ENCODE measurements around the genes SLC25A1, TBX1, TXNRD2, DGCR8 and ZDHHC8.

DNA sequence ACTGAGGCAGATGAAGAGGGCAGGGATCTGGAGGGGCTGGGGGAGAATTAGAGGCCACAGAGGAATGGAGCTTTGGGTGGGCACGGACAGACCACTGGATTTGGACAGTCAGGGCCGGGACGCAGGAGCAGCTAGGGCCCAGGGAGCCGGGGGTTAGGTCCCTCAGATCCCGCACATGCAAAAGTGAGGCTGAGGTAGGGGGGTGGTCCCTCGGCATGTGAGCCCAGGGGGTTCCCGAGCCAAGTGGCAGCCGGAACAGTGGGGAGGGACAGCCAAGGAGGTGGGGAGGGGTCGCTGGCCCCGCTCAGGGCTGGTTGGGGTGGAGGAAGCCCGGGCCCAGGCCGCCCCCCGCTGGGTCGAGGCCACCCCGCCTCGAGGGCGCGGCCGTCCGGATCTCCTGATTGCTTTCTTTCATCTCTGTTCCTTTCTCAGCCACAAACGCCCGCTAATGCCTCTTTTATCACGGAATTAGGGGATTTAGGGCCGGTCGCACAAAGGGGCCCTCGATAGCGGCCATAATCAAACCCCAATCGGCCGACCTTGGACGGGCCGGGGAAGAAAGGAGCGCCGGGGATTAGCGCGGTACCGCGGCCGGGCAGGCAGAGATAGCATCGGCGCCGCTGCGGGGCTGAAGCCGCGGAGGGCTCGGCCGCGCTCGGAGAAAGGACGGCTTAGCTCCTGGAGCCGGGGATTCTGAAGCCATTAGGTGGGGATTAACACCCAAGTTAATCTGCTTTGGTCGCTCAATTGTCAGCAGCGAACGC is 9.2 kb downstream of the SLC25A1 start:
- RRBS, 2 experiments = 9 to 43% methylated on average over 26 to 33 of the region's 53 CpGs

DNA sequence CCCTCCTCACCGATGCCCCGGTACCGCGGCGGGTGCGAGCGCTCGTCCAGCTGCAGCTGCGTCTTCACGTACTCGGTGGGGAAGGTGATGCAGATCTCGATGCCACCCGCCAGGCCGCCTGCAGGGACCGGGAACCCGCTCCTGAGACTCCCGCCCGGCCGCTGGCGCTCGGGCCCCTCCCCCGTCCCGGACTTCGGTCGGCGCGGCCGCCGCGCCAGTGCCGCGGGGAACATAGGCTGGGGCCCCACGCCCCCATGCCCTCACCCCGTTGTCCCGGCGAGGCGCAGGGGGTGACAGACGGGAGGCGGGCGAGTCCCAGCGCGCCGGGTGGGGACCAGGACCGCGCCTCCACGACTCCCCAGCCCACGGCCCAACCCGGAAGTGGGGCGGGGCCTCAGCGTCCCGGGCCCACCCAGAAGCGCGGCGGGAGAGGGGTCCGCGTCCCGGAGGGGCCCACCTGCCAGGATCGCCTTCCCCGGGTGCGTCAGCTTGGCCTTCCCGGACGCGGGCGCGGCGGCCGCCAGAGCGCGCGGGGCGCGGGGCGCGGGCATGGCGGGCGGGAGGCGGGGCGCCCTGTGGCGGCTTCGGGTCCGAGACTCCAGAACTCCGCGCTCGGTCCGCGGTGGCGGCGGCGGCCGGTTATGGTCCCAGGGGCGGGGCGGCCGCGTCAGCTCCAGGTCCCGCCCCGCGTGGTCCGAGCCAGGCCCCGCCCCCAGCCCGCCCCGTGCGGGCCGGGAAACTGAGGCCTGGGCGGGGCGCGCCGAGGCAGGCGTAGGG is at the start of gene SLC25A1:
Gene SLC25A1, minus strand, starts transcription at position 614 of the 777 bp plus-strand sequence.
- RRBS, 2 experiments = under 1% methylated on average over 32 to 49 of the region's 108 CpGs

- RRBS, 2 experiments = 1 to 2% methylated on average over 7 of the region's 56 CpGs
Measured at GRCh38 chr22:19178900-19179788, 608 bp upstream of the SLC25A1 start.

- RRBS, 2 experiments = no CpG with 5 or more reads among the region's 6 CpGs
Measured at GRCh38 chr22:19217760-19218489, 39.4 kb upstream of the SLC25A1 start.

DNA sequence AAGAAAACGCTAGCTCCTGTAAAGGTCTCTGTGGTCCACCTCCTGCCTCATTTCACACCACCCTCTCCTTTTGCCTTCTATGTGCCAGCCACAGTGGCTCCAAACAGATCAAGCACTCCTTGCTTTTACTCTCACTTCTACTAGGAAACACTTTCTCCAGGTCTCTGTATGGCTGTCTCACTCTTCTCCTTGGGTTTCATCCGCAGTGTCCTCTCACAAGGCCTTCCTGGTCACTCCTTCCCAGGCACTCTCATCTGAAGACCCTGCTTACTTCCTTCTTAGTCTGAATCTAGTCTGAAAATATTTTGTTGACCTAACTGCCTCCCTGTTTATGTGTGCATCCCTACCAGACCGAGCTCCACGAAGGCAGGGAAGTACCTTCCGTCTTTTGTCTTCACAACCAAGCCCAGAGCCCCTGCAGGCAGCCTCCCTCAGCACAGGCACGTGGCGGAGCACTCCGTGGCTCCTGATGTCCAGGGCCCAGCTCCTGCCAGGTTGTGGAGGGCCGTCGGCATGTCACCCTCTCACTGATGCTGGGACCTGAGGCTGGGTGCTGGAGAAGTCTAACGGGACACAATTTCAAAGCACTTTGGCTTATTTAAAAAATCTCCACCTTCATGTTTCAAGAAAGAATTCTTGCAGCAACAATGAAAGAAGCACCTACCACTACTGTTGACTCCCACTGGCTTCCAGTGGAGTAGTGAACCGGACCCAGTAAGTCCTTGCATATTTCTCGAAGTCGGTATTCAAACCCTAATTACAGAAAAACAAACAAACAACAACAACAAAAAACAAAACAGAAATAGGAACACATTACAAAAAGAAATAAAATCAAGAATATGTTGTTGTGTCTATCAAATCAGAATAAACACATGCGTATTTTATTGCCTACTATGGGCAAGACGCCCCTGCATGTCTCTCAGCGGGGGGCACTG is 59.4 kb upstream of the CLTCL1 start:
- RRBS, 2 experiments = no CpG with 5 or more reads among the region's 17 CpGs

GRCh38 chr22:19422621-19423099 is 8.9 kb downstream of the HIRA start:
- RRBS, 2 experiments = no CpG with 5 or more reads among the region's 5 CpGs

DNA sequence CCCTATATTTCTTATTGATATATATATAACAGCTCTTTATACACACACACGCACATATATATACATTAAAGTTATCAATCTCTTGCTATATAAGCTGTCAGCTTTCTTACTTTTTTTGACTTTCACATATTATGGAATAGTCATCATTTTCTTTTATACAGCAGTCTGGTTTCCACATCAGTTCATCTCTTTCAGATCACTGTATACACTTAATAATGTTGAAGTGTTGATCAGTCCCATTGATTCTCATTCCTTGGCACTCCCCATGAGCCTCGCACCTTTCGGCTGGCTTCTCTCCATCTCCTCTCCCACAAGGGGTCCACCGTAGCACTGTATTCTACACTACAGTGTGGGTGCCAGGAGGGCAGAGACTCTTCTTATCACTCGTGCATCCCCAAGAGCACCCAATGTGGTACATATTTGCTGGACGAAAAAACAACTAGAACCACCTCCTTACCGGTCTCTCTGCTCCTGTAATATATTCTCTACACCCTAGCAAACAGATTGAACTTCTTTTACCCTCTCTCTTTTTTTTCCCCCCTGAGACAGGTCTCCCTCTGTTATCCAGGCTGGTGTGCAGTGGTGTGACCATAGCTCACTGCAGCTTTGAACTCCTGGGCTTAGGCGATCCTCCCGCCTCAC is 1.2 kb downstream of the C22orf39 start:
- RRBS, 2 experiments = no CpG with 5 or more reads among the region's 9 CpGs

GRCh38 chr22:19521055-19521471 is 3.1 kb downstream of the CLDN5 start:
- RRBS, 2 experiments = no CpG with 5 or more reads among the region's 9 CpGs

DNA sequence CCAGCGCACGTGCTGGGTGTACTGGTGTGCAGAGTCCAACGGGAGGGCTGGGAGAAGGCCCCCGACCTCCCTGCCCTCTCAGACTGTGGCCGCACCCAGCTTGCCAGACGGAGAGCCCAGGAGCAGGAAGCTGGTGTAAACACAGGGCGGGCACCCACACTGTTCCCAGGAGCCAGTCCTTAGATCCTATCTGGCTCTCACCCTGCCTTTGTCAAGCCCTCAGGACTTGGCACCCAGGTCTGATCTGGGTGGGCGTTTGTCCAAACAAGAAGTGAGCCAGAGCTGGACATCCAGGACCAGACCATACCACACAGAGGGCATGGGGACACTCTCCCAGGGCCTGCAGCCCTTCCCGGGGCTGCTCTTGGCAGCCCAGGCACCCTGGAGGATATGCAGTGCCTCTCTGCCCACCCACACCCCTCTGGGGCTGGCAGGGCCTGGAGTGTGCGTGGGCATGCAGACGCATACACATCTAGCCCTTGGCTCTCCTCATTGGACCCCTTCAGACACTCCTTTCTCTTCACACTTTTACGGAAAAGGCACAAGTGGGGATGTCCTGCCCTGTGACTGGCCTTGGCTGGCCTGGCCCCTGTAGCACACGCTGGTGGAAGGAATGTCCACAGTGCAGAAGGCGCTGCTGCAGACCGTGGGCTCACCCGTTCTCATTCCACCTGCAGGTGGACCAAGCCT is 20.0 kb upstream of the CLDN5 start:
- RRBS, 2 experiments = no CpG with 5 or more reads among the region's 16 CpGs

DNA sequence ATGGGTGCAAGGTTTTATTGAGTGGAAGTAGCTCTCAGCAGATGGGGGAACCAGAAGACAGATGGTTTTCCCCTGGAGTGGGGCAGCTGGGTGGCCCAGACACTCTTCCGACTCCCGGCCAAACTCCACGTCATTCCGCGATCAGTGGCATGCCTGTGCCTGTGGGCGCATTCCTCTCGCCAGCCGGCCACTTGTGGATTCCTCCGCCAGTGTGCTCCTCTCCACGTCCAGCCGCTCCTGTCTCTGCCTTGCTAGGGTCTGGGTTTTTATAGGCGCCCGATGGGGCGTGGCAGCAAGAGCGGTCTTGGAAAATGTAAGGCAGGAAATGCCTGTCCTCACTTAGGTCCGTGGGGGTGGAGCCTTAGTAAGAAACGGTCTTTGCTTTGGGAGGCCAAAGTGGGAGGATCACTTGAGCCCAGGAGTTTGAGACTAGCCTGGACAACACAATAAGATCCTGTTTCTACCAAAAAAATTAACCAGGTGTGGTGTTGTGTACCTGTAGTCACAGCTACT is 81.6 kb upstream of the SEPTIN5 start:
- RRBS, 2 experiments = no CpG with 5 or more reads among the region's 17 CpGs

DNA sequence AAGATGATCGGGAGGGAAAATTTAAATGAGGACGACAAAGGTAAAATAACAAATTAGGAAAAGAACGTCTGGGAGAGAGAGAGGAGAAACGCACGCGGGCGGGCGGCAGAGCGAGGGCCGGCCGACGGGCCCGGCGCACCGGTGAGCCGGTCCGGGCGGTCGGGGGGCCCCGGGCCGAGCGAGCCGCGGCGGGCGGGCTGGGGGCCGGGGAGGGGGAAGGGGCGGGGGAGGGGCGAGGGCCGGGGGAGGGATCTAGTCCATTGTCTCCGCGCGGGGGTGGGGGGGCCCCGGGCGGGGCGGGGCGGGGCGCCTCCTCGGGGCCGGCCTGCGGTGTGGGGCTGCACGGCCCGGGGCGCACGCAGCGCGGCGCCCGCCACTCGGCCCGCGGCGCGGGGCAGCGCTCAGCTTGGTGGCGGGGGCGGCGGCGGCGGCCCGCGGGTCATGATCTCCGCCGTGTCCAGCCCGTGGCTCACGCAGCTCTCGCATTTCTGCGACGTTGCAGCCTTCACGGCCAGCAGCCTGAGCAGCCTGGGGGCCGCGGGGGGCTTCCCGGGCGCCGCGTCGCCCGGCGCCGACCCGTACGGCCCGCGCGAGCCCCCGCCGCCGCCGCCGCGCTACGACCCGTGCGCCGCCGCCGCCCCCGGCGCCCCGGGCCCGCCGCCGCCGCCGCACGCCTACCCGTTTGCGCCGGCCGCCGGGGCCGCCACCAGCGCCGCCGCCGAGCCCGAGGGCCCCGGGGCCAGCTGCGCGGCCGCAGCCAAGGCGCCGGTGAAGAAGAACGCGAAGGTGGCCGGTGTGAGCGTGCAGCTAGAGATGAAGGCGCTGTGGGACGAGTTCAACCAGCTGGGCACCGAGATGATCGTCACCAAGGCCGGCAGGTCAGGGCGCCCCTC is at the start of gene TBX1:
Gene TBX1, plus strand, starts transcription at position 376 of the 893 bp plus-strand sequence.
- RRBS, 2 experiments = 1 to 2% methylated on average over 51 to 52 of the region's 133 CpGs

DNA sequence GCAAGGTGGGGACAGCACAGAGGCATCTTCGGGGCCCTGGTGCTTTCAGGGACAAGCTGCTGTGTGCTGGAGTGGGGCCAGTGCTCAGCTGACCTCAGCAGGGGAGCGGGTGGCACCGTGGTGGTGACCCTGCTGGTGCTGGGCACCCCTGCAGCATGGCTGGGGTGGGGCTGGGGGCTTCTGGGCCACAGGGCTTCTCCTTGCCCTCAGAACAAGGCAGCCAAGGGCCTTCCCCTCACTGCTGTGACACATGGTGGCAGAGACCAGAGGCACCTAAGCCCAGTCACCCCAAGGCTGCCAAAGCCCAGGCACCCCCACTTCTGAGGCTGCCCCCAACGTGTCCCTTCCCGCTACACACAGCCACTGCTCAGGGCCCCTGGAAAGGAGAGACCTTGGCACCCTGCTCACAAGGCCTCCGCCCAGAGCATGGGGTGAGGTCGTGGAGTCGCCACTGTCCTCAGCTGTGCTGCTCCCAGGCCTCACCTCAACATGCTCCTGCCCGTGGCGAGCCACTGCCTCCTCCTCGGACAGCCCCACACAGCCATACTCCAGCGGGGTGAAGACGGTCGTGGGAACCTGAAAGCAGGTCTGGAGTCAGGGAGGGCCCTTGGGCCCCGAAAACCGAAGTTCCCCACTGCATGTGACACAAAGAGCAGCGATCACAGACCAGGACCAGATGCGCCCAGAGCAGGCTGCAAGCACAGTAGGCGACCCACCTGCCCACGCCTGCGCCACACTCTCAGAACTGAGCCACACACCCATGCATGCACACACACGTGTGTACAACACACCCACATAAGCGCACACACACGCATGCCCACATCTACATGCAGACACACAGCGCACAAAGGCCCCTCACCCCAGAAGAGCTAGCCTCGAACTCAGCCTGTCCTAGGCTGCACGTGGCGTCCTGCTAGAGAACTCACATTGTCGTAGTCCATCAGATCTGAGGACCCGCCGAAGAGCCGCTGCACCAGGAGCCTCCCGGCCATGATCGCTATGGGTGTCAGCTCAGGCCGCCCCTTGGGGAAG is 25.3 kb upstream of the GNB1L start:
- RRBS, 2 experiments = 50 to 79% methylated on average over 3 of the region's 35 CpGs

GRCh38 chr22:19941609-19942151 is at the start of gene TXNRD2:
Gene TXNRD2 (minus strand): TSS chr22:19941818.
- RRBS, 2 experiments = 1 to 2% methylated on average over 25 to 30 of the region's 57 CpGs

DNA sequence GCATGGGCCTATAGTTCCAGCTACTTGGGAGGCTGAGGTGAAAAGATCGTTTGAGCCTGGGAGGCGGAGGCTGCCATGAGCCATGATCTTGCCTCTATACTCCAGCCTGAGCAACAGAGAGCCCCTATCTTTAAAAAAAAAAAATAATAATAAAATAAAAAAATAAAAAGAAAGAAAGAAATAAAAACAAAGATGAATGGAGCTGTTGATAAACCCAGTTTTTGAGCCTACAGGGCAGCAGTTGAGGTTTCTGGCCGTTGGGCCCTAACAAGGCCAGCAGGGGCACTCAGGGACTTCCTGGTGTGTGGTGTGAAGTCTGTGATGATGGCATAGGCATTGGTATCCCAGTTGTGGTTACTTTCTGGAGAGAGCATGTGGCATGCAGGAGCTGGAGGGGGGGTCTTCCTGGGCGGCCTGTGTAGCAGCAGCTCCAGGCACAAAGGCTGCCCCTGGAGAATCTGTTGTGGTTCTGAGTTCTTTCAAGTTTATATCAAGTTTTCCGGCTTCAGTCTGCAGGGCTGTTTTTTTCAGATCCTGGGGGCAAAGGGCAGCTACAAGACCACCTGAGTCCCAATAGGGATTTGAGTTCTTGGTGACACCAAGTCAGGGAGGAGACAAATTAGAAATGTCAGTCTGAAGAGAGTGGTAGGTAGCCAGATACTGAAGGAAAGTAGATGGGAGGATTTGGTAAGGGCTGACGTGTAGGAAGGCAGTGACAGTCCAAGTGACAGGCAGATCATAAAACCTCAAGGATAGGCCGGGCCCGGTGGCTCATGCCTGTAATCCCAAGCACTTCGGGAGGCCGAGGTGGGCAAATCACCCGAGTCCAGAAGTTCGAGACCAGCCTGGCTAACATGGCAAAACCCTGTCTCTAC is 2.1 kb upstream of the TXNRD2 start:
- RRBS, 2 experiments = no CpG with 5 or more reads among the region's 12 CpGs

DNA sequence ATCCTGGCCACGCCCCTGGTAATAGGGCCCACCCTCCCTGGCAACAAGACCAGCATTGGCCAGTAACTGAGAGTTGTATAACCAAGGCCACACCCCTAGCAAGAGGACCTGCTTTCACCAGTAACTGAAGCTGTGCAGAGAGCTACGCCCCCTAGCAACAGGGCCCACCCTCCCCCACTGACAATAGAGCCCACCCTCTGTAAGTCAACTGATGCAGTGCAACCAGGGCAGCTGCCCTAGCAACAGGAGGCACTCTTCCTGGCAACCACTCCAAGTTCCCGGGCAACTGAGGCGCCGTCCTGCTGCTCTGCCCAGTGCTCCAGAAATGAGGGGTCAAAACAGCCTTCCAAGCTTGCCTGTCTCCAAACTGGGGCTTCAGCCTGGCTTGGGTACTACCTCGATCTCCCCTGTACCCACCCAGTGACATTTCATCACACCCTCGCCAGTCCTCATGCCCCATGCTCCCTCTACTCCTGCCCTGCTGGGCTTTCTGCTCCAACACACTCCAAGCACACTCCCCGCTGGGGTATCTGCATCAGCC is 33.0 kb upstream of the TXNRD2 start:
- RRBS, 2 experiments = no CpG with 5 or more reads among the region's 8 CpGs

DNA sequence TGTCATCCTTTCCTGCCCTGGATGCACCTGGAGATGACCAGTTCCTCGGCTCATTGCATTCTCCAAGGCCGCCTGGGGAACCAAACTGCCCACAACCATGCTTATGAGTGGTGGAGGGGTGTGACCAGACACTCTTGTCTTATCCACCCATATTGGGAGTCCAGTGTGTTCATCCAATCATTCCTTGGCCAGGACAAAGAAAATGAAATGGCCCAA is 1.2 kb upstream of the ARVCF start:
- RRBS, 2 experiments = no CpG with 5 or more reads among the region's 2 CpGs

DNA sequence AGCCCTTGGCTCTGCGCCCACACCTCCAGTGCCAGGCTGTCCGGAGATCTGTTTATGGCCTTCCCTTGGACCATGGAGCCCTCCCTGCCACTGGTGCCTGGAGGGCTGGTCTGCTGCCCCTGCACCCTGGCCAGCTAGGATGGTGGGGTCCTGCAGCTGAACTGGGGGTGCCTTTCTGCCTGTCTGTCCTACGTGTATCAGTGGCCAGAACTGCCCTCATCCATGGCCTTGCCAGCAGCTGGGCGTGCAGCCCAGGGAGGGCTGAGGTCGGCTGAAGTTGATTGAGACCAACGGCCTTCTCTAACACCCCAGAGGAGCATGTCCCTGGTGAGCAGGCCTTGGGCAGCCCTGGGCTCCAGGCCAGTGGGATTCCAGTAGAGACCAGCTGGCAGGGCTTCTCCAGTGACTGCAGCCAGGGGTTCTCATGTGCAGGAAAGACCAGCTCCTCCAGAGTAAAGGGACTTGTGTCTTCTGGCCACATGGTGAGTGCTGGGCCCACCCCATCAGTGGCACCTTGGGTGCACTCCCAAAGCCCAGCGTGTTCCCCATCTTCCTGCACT is 12.4 kb downstream of the TANGO2 start:
- RRBS, 2 experiments = no CpG with 5 or more reads among the region's 7 CpGs

DNA sequence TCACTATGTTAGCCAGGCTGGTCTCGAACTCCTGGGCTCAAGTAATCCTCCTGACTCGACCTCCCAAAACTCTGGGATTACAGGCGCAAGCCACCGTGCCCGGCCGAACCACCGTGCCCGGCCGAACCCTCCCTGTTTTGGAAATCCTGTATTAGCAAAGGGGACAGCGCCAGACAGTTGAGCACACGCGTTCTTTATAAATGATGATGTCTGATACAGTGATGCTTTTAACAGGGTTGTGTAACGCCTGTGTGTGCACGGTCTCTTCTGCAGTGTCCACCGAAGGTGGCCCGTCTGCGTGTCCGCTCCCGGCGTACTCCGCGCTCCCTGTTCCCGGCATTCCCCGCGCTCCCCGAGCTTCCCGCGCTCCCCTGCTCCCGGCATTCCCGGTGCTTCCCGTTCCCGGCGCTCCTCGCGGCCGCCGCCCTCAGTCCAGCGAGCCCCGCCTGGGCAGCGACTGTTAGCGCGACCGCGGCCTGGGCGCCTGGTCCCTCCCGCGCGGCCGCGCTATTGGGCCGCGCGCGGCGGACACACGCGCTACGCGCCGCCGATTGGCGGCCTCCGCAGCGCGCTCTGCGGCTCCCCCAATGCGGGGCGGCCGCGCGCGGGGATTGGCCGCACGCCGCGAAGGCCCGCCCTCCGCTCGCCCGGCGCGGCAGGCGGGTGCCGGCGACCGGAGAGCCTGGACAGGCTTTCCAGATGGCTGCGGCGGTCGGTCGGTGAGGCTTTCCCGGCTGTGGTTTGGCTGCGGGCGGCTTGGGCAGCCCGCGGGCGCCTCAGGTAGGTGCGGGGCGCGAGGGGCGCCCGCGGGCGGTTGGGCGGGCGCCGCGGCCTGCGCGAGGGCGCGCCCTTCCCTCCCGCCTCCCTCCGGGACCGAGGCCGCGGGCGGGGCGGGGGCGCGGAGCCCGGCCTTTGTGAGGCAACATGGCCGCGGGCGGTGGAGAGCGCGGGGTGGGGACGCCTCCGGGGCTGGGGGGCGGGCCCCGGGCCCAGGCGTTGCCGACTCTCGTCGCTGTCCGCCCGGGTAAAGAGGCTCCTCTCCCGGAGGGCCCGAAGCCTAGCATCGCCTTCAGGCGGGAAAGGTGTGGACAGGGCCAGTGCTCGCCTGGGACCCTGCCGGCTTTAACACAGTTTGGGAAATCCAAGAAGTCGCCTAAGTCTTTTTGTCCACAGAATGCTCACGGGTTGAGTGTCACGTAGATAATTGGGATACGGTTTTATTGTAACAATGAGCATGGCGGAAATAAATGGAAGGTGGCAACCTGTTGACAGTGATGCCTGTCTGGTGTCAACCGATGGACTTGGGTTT is at the start of gene DGCR8:
Gene DGCR8, plus strand, starts transcription at position 638 of the 1,309 bp plus-strand sequence.
- RRBS, 2 experiments = under 1 to 2% methylated on average over 41 of the region's 148 CpGs

GRCh38 chr22:20083101-20083741 is 3.2 kb downstream of the DGCR8 start:
- RRBS, 2 experiments = no CpG with 5 or more reads among the region's 8 CpGs

GRCh38 chr22:20131452-20132272 is at the start of gene ZDHHC8:
Gene ZDHHC8 (plus strand): TSS chr22:20131804.
- RRBS, 2 experiments = 1 to 2% methylated on average over 33 to 43 of the region's 111 CpGs

All from NT2/D1 (cell line).